ENCODE data around the gene GNA14.

DNA sequence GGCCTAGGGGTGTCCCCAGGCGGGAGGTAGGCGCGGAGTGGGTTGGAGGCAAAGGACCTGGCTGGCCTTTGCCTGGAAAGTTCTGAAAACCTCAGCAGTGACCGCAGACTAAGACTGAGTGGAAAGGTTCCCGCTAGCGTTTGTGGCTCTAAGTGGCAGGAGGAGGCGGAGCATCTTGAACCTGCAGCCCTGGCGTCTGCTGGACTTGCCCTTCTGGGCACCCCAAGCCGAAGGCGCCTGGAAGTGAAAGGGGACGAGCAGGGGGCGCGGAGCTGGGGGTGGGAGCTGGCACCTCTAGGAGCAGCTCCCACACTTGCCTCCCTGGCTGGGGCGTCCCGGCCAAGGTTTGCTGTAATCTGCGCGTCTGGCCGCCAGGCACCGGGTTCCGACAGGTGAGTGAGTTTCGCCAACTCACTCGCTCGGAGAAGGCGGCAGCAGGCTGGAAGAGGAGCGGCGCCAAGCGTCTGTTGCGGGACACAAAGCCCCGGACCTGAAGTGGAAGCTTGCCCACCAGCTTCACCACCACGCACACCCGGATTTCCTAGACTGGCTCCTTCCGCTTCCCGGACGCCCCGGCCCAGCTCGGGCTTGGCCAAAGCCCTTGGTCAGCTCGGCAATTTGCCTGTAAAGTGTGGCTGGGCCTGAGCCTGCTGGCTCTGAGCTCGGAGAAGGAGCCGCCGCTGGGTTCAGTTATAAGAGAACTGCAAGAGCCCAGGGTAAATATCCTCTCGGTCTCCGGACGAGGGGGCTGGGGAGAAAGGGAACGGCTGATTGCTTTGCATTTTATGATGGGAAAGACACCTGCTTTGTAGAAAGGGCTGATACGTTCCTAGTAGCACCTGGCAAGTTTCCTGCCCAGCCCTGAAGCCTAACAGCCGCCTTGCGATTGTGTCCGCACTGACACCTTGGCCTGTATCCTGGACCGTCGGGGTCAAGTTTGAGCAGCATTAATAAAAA is at the start of gene GNA14:
GNA14 (minus strand) TSS at position 122 of the 957 bp plus-strand sequence.
- RRBS, result 84% methylated on average over 14 of the region's 50 CpGs

DNA sequence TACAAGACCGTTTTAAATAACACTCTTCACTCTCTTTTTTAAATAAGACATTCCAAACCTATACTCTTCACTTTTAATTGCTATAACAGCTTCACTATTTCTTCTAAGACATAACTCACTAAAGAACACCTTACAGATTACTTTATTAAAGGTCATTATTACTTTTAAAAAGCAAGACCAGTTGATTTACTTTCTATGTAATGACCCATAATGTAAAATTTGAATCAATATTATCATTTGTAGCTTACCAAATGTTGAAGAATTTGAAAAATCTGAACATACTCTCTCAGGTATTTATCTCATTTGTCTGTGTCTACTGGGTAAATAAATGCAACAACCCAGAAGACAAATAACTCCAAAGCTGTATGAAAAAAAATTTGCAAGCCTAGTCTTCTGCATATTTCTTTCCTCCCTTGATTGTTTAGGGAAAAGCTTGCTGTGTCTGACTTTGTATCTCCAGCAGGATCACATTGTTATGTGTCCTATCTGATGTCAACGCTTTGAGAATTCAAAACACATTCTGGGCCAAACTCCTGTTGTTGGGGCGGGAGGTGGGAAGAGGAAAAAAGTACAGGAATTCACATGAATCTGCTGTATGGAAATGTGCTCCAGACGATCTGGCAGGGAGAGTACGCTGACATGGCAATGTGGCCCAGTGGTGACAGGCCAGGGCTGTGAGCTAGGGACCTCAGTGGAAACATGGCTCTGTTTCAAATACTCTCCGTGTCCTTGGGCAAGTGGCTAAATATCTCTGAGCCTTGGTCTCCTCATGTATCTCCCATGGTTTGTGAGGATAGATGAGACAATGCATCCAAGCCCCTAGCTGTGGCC is 87.2 kb upstream of the GNA14 start:
- RRBS, result no CpG with 5 or more reads among the region's 6 CpGs

DNA sequence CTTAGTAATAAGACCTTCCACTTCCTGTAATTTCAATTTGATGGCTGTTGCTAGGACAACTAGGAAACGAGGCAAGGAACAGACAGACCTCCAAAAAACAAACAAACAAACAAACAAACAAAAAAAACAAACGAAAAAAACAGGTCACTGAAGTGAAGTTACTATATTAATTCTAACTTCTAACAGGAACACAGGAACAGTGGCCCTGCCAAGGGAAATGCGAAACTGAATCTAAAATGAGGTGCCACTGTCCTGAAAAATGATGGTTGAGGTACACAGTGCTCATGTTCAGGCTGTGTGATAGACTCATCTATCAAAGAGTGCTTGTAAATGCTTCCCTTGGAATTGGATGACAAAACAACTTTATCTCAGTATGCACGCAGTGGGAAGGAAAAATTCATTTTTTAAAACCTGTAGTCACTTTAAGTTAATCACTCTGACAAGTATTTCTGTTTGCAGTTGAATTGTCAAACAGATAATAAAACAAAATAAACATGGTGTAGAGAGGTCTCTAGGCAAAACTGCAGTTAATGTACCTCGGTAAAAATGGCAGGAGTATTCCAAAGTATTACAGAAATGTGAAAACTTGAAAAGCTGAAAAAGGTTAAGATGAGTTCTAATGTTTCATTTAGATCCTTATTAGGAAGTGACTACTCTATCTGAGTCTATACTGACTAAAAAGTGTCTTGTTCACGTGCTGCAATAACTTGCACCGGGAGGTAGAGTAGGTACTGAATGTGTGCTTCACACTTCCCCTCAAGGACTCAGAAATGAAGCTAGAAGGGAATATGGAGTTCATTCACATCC is 103.8 kb upstream of the GNA14 start:
- RRBS, result no CpG with 5 or more reads among the region's 7 CpGs

DNA sequence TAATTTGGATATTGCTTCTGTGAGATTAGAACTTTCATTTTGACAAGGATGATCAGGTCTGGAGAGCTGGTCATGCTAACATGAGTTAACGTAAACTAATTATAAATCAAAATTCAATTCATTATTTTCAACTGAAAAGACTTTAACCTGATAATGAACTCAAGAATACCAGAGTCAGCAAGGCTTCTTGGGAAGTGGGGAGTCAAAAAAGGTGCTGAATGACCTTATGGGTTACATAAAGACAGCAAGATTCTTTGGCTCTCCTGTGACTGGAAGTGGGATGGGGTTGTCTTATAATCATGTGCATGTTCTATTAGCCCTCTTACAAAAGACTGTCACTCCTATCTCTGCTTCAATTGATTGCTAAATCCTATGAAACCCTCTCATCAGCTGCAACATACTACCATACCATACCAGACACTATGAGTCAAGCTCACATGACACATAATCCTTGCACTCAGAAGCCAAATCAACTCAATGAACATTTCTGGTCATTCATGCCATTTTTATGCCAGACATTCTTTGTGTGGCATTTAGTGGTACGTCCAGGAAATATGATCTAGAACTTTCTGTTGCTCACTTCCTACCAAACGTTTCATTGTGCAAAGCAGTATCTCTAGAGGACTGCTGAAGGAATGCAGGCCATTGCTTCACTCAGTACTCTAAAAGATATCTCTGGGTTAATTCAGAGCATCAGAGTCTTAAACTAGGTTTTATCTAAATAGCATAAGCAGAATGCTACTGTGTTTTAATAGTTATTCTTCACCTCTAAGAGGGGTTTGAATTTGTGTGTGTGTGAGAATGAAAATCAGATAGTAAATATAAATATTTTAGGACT is 159.1 kb upstream of the GNA14 start:
- RRBS, result no CpG with 5 or more reads among the region's 3 CpGs

GRCh38 chr9:77950154-77950825 is 81.3 kb downstream of the GNAQ start:
- RRBS, result no CpG with 5 or more reads among the region's 4 CpGs

DNA sequence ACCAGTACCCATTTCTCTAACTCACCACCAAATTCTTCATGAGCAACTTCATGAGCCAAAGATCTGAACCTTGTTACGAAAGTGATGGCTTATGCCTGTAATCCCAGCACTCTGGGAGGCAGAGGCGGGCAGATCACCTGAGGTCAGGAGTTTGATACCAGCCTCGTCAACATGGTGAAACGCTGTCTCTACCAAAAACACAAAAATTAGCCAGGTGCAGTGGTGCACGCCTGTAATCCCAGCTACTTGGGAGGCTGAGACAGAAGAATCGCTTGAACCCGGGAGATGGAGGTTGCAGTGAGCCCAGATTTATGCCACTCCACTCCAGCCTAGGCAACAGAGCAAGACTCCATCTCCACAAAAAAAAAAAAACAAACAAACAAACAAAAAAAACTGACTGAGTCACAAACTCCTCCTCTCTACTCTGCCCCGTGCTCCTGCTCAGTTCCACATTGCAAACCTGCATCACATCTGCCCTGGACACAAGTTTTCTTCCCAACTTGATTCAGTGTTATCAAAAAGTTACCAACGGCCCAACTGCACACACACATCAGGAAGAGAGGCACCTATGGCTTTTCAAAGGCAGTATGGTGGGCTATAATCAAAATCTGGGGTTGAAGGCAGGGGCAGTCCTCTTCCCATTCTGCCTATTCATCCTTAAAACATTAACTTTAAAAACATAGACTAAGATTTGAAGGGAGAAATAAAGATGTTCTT is 61.6 kb downstream of the GNAQ start:
- RRBS, result no CpG with 5 or more reads among the region's 9 CpGs

- RRBS, result no CpG with 5 or more reads among the region's 4 CpGs
Observed at GRCh38 chr9:77981095-77981966, 50.3 kb downstream of the GNAQ start.

DNA sequence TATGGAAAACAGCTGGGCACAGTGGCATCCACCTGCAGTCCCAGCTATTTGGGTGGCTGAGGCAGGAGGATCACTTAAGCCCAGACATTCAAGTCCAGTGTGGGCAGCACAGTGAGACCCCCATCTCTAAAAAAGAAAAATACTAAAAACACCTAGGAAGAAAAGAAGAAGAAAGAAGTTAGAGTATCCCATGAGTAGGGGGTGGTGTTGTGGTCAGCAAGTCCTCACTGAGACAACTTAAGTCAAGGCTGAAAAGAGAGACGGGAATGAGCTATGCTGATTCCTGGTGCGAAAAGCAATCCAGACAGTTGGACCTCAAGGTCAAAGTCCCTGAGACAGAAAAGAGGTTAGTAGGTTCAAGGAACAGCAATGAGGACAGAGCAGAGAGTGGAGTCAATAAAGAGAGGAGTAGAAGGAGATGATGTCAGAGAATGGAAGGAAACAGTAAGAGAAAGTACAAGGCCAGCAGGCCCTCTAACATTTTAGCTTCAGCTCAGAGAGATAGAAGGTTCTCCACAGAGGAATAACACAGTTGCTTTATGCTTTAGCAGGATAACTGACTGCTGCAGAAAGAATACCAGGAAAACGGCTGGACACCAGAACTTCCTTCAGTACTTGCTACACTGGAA is 43.8 kb downstream of the GNAQ start:
- RRBS, result no CpG with 5 or more reads among the region's 3 CpGs

GRCh38 chr9:77996959-77998459 is 34.1 kb downstream of the GNAQ start:
- RRBS, result no CpG with 5 or more reads among the region's 25 CpGs

- RRBS, result no CpG with 5 or more reads among the region's 2 CpGs
Observed at GRCh38 chr9:78029749-78030064, 1.9 kb downstream of the GNAQ start.

DNA sequence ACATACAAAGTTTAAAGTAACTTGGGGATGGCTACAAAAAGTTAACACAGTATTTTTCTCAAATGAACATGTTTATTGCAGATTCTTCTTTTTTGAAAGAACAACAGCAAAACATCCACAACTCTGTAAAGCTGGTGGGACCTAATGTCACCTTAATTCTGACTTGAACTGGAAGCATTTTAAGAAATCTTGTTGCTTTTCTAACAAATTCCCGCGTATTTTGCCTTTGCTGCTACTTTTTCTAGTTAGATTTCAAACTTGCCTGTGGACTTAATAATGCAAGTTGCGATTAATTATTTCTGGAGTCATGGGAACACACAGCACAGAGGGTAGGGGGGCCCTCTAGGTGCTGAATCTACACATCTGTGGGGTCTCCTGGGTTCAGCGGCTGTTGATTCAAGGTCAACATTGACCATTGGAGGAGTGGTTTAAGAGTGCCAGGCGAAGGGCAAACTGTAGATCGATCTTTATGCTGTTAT is 32.2 kb downstream of the PSAT1 start:
- RRBS, result no CpG with 5 or more reads among the region's 6 CpGs

DNA sequence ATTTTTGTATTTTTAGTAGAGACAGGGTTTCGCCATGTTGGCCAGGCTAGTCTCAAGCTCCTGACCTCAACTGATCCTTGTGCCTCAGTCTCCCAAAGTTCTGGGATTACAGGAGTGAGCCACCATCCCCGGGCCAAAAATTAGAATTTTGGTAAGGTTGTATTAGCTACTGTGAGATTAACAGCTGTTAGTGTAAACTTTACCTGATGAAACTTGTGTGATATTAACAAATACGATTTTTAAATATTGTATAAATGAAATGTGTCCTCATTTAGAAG is 478.8 kb upstream of the TLE4 start:
- RRBS, result no CpG with 5 or more reads among the region's 3 CpGs

- RRBS, result no CpG with 5 or more reads among the region's 3 CpGs
Observed at GRCh38 chr9:79669817-79670168, 98.0 kb downstream of the TLE4 start.

DNA sequence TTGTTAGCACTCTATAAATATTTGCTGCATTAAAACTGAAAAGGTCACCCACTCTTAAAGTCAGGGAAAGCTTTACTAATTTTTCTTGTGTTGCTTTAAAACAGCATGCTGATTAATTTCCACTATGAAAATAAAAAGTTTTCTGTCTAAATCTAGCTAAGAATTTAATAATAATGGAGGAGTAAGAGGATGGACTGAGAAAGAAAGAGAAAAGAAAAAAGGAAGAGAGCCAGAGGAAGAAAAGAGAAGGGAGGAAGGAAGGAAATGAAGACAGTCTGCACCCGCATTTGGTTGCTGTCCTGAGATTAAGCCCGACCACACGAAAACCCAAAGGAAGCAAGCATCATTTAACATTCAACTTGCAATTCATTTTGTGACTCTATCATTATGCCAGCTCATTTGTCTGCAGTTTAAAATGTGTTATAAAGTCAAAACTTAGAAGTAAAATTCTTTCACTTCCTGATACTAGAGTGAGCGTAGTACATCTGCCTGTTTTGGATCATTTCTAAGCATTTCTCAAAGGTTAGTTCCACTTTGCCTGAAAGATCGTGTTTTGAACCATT is 240.6 kb downstream of the TLE4 start:
- RRBS, result no CpG with 5 or more reads among the region's 5 CpGs

DNA sequence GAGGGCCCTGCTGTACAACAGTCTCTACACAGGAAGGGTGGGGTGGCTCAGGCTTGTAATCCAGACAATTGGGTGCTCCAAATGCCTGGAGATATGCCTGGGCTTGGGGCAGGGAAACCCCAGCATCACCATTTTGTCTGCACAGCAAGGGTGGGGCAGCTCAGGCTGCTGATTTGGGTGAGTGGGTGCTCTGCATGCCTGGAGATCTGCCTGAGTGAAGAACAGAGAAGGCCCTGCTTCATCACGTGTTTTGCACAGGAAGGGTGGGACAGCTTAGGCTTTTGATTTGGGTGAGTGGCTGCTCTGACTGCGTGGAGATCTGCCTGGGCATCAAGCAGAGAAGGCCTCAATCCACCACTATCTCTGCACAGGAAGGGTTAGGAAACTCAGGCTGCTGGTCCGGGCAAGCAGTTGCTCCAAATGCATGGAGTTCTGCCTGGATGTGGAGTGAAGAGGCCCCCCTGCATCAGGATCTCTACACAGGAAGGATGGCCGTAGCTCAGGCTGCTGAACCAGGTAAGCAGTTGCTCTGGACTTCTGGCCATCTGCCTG is 660.1 kb downstream of the TLE4 start:
- RRBS, result no CpG with 5 or more reads among the region's 4 CpGs

DNA sequence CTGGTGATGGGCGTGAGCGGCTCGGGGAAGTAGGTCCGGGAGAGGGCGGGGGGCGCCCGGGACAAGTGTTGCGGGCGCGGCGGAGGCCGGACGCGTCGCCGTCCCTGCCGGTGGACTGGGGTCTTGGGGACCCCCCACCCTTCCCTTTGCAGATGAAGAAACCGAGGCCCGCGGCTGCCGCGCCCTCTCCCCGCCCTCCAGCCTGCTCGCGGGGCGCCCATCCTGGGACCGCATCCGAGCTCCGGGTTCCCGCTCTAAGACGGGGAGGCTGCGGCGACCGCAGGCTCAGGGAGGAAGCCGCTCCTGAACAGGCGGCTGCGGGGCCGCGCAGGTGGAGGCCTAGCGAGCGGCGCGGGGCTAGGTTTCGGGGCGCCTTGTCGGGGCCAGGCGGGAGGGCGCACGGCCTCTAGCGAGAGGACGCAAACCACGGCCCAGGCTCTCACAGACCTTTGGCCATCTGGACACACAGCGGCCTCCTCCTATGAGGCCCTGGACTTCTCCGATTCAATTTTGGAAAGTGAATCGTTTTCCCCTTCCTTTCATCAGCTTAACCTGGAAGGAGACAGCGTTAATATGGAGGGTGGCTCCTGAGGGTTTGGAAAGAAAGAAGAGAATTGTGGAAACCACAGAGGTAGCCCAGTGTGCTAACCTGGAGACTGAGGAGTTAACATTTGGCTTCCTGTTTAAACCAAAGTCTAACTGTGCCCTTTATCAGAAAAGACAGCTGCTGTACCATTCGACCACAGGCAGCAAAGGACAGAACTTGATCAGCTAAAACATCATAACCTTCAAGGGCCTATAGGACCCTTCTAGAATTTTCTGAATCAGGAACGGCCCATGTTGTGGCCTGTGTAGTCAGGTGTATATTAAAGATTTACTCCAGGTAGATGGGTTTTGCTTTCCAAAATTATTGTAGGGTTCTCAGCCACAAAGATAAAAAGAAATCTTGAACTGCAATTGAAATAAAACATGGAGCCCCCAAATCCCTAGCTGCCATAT is 549 bp downstream of the IDNK start:
- RRBS, result 7% methylated on average over 4 of the region's 58 CpGs

- RRBS, result no CpG with 5 or more reads among the region's 2 CpGs
Observed at GRCh38 chr9:83669886-83670314, 37.9 kb downstream of the UBQLN1 start.

GRCh38 chr9:83737777-83738101 is 30.0 kb upstream of the UBQLN1 start:
- RRBS, result no CpG with 5 or more reads among the region's 6 CpGs